Tongue (tissue), 2 donors: Measurements from ENCODE around the genes DNAJC8 and PHACTR4.

DNA sequence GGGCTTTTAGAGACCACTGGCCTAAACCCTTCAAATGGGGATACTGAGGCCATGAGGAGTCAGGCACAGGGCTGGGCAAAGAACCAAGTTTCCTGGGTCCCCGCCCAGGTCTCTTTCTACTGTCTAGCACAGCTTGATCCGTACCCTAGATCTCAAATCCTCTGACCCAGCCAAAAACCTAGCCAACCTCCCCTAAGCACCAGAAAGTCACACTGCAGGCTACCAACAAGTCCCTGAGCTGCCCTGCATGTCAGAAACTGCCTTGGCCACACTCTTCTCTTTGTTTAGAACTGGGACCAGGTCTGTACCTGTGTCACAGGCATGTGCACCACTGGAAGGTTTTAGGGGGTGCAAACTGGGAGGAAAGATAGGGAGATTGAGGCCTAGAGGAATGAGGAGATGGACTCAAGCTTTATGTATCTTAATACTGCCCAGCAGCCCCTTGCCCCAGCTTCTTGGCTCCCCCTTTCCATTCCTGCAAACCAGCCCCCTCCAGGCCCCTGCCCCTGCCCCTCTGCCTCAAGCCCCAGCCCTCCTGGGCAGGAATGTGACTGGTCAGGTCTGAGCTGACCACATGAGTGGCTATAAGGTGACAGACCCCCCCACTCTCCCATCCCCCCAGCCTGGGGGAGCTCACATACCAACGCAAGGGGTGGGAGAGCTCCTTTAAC is 33.4 kb downstream of the AHDC1 start:
- RAMPAGE, long total RNA: no peak

- RAMPAGE, long total RNA: no peak
These were observed 15.0 kb upstream of the AHDC1 start for GRCh38 chr1:27618883-27619346.

- RAMPAGE, long total RNA: no peak
These were observed 12.9 kb downstream of the FGR start for GRCh38 chr1:27622083-27622512.

DNA sequence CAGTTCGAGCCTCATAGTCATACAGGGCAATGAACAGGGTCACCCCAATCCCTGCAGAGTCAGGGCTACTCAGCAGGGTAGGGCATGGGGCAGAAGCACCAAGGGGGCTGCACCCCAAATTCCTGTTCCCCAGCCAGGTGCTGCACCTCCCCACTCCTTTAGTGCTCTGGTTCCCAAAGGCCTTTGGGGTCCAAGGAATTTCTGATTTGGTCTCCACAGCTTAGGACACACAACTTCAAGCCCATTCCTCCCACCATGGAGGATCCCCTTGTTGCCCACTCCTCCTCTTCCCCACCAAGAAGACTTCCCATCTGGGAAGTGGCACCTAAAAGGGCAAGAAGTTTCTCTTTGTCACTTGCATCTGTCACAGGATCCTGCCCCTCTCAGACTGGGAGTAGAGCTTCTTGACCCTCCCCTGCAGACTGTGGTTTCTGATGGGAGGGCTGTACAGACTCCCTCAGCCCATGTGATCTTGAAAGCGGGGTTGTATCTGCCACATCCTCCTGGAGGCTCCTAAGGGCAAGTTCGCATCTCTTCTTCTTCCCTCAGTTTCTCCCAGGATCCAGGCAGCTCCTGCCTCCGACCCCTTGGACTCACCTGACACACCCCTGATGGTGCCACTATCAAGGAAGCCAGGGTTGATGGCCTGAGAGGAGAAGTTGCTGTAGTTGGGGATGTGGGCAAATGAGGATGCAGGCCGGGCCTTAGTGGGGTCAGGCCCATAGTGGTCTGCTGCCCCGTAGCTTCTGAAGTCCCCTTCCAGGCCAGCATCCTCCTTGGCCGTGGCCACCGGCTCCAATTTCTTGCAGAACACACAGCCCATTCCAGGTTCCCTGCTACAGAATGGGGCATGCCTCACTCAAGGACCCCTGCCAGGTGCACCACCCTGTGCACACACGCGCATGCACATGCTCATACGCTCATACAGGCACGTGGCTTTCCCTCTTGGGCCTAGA is 11.6 kb downstream of the FGR start:
- RAMPAGE, long total RNA: no peak

- RAMPAGE, long total RNA: no peak
These were observed 11.6 kb downstream of the IFI6 start for GRCh38 chr1:27660353-27660781.

GRCh38 chr1:27737775-27738018 is 11.9 kb downstream of the FAM76A start:
- RAMPAGE, long total RNA: no peak

GRCh38 chr1:27744996-27745442 is 19.3 kb downstream of the FAM76A start:
- RAMPAGE, long total RNA: no peak

DNA sequence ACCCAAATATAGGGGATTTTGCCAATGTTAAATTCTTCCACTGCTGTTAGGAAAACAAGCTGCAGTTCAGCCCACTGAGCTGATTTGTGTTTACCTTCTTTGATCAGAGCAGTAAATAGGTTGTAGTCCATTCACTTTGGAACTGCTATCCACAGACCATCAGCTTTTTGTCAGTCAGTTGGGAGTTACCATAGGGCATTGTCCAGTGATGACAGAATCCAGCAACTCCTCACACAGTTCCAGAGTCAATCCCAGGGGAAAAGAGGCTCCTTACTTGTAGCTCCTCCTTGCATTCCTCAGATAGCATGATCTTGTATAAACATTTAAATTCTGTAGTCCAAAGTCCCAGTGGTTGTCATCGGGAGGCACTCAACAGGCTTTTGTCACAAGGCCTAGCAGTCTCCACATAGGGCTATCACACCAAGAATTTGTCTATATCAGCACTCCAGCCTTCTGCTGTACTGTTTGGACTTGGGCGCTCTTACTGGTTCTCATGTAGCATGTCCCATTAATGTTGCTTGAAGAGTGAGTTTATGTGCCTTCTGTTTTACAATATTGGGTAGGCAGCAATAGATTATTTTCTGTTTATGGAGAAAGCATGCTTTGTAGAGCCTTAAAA is 13.3 kb upstream of the PPP1R8 start:
- RAMPAGE, long total RNA: no peak

- RAMPAGE, long total RNA: no peak
These were observed 12.7 kb downstream of the THEMIS2 start for GRCh38 chr1:27884998-27885423.

GRCh38 chr1:28232244-28233460 is at the start of gene DNAJC8:
Gene DNAJC8, minus strand, starts transcription at chr1:28233029.
- RAMPAGE, long total RNA: start-site peak on the minus strand at chr1:28233008-28233020, 580 and 169 reads in 2 replicates

- RAMPAGE, long total RNA: no peak
These were observed 13.9 kb downstream of the SESN2 start for GRCh38 chr1:28273231-28273686.

GRCh38 chr1:28369279-28370404 is at the start of gene PHACTR4:
Gene PHACTR4, plus strand, starts transcription at chr1:28369740.
- RAMPAGE, long total RNA: start-site peak on the plus strand at chr1:28369574-28369786, 166 and 298 reads in 2 replicates

GRCh38 chr1:28520206-28520693 is 14.4 kb downstream of the RCC1 start:
- RAMPAGE, long total RNA: no peak

GRCh38 chr1:28631333-28631612 is 11.6 kb downstream of the TAF12 start:
- RAMPAGE, long total RNA: no peak

- RAMPAGE, long total RNA: no peak
These were observed 15.5 kb upstream of the EPB41 start for GRCh38 chr1:28898869-28899303.

- RAMPAGE, long total RNA: no peak
These were observed 59.6 kb downstream of the EPB41 start for GRCh38 chr1:28973876-28974367.

DNA sequence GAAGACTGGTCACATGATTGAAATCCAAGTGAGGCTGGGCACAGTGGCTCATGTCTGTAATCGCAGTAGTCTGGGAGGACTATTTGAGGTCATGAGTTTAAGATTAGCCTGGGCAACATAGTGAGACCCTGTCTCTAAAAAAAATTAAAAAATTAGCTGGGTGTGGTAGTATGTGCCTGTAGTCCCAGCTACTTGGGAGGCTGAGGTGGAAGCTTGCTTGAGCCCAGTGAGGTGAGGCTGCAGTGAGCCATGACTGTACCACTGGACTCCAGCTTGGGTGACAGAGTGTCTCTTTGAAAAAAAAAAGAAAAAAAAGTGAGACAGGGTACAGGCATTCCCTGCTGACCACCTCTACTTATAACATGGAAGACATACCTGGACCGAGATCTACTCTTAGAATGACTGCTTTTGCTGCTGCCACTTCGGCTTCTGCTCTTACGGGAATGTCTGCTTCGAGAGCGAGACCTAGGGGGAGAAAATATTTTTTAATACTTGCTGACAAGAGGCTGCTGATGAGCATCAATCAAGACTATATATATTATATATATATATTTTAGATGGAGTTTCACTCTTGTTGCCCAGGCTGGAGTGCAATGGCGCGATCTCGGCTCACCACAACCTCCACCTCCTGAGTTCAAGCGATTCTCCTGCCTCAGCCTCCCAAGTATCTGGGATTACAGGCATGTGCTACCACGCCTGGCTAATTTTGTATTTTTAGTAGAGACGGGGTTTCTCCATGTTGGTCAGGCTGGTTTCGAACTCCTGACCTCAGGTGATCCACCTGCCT is 26.2 kb upstream of the TMEM200B start:
- RAMPAGE, long total RNA: no peak

DNA sequence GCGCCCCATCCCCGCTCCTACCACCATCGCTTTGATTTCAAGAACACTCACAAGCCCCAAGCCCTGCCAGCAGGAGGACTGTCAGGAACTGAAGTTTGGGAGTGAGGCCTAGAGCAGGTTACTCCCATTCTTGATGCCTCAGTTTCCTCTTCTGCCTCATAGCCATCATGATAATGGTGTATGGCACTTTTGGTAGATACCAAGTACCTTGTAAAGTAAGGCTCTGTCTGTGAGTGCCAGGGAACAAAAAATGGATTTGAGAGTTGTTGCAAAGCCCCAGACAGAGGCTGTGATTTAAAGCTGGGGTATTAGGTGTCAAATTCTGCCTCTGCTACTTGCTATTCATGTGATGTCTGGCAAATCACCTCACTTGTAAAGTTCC is 2.4 kb downstream of the PTPRU start:
- RAMPAGE, long total RNA: no peak

- RAMPAGE, long total RNA: no peak
These were observed 4.1 kb downstream of the PTPRU start for GRCh38 chr1:29240340-29240998.

- RAMPAGE, long total RNA: no peak
These were observed 674.6 kb downstream of the PTPRU start for GRCh38 chr1:29910797-29911416.